Measurements from ENCODE around the genes PLEKHH2 and ABCG5.

- RRBS, result no CpG with 5 or more reads among the region's 2 CpGs
Observed at GRCh38 chr2:43219192-43219358, 7.3 kb downstream of the ZFP36L2 start.

GRCh38 chr2:43223422-43224599, 2.6 kb downstream of the ZFP36L2 start:
- RRBS, result 1% methylated on average over 7 of the region's 56 CpGs

GRCh38 chr2:43225407-43225823, 991 bp downstream of the ZFP36L2 start:
- RRBS, result 1% methylated on average over 22 of the region's 44 CpGs

DNA sequence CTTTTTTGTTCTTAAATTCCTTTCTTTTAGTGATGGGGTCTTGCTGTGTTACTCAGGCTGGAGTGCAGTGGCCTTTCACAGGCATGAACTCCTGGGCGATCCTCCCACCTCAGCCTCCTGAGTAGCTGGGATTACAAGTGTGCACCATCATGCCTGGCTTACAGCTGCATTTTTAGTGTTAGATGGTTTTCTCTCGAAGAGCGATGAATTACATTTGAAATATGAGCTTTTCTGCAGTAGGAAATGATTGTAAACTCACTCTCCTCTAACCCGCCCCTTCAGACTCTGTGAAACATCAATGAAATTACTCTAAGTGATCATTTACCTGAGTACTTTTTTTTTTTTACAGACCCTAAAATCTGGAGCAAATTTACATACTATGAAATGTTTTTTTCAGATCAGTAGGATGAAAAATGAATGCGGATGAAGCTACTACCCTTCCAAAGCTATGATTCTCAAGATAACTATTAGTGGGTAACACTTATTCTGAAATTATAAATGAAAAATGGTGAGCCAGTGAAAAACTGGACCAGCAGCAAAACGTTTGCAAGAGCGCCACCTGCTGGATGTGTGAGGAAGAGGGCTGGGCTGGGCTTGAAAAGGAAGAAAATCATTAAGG, 2.9 kb upstream of the ZFP36L2 start:
- RRBS, result no CpG with 5 or more reads among the region's 7 CpGs

DNA sequence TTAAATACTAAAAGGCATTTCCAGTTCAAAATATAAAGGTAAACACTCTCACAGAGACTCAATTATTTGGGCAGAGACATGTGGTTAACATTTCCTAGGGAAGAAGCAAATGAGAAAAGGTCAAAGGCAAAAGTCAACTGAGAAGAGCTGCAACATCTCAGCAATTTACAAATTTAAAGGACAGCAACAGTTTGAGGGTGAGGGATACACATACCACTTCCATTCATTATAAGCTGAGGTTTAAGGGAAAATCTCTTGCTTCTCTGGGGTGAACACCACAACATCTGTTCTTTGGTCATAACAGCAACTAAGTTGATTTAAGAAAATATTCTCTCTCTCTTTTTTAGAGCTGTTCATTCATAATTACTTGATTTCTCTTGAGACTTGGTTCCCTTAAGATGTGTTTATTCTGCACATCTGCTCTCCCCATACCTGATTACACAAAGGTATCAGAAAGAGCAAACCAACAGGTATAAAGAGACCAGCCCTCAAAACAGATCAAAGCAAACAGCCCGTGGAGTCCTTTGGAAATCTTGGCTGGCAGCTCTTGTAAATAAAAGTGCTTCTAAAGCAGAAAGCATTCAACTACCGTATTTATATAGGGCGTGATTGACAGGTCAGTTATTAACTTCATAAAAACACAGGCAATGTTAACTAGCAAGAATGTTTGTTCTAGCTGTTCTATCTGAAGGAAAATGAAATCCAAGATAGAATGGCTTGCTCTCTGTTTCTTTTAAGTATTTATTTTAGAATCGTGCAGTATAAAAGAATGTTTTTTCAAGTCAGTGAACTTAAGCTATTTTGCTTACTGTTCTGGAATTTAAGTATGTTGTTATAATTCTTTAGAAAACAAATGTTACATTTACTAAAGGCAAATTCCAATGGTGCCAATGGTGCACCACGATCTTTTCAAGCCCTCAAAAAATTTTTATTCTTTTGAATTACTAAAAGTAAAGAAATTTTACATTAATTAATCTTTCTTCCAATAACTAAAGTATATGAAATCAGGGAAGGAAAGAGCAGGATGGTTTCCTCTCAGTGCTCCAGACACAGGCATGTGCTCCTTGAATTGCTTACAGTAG, 132.7 kb downstream of the THADA start:
- RRBS, result no CpG with 5 or more reads among the region's 5 CpGs

- RRBS, result no CpG with 5 or more reads among the region's 3 CpGs
Observed at GRCh38 chr2:43539971-43540606, 55.7 kb downstream of the THADA start.

- RRBS, result 1% methylated on average over 20 of the region's 85 CpGs
Observed at GRCh38 chr2:43636937-43637980, at the start of gene PLEKHH2. PLEKHH2 (plus strand) TSS chr2:43637260.

DNA sequence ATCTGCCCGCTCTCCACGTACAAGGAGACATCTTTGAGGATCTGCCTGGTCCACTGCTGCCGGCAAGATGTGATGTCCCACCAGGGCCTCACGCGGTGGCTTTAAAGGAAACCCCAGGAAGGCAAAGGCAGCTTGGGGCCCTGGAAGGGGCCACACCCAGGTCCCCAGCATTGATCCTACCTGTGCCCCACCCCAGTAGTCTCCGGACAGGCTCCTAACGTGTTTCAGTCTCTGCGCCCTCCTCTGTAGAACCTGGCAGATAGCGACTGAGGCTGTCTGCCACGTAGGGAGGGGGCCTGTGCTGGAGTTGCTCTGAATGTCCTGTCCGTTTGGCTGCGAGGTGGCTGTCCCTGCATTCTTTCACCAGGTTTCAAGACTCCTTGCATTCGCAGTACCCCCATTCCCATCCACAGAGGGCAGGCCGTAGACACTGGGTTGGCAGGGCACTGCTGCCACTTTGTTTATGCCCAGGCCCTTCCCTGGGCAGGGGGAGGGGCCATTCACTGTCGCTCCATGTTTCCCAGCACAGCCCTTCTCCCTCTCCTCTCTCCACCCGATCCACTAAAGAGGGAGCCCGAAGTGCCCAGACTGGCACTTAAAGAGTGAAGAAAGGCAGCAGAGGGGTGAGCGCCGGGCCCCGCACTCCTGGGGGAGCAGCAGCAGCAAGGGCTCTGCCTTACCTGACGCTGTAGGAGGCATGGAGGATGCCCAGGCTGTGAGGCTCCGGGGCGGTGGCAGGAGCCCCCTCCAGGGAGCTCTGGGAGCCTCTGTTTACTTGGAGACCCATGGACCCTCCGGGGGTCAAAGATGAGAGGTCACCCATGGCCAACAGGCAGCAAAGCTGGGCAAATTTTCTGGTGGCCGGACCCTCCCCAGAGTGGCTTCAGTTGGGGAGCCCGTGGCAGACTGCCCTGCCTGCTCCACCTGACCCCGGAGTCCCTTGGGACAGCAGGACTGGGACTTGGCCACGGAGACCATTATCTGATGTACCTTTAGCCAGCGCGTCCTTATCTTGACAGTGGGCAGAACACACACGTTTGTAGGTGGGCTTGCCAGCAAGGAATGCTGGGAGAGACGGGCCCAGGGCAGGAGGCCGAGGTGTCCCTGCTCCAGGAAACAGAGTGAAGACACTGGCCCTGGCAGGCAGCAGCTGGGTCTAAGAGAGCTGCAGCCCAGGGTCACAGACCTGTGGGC, at the start of gene ABCG5:
Gene ABCG5 (minus strand): TSS at position 983 of the 1,194 bp plus-strand sequence.
- RRBS, result 23% methylated on average over 6 of the region's 33 CpGs

DNA sequence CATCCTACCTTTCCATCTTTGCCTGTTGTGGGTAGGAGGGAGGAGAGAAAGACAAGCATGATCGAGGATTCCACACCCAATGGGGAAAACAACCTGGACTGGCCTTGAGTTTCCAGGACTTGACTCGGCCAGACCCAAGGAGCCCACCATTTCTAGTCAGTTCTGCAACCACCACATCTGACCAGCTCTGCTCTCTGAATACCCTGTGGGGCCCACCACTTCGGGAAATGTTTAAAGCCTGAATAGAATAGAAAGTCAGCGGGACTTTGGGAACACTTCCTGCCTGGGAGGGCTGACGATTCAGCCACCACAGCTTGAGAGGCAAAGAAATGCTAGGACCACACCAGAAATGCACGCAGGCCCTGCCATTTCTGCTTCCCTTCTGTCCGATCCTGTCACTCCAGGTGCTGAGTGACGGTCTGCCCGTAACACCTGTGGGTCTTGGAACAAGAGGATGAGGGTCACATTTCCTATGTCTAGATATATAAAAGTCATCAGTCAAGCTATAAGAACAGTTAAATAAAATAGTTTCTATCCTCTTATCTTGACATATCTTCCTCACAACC, 1.4 kb downstream of the ABCG8 start:
- RRBS, result no CpG with 5 or more reads among the region's 9 CpGs

GRCh38 chr2:43905398-43906090, 66.8 kb downstream of the ABCG8 start:
- RRBS, result no CpG with 5 or more reads among the region's 15 CpGs

DNA sequence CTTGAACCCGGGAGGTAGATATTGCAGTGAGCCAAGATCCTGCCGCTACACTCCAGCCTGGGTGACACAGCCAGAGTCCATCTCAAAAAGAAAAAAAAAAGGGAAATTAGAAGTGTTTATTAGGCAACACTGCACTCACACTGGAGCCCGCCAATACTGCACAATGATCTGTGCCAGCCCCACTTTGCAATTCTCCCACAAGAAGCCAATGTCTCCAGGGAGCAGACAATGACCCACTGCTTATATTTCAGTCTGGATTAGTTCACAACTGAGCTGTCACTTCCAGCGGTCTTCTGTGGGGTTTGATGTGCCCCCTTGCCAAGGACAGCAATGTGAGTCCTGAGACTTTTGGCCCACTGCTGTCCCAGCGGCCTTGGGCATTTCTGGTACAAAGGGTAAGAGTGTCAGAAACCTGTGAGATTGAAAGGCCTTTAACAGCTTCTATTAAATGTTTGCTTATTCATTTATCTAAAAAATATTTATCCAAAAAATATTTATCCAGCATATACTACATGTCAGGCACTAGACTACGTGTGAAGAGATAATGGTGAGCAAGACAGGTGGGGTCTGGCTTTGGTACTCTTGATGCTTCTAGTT, 85.6 kb upstream of the PPM1B start:
- RRBS, result no CpG with 5 or more reads among the region's 6 CpGs

GRCh38 chr2:44167665-44168627, 729 bp upstream of the PPM1B start:
- RRBS, result under 1% methylated on average over 14 of the region's 56 CpGs

DNA sequence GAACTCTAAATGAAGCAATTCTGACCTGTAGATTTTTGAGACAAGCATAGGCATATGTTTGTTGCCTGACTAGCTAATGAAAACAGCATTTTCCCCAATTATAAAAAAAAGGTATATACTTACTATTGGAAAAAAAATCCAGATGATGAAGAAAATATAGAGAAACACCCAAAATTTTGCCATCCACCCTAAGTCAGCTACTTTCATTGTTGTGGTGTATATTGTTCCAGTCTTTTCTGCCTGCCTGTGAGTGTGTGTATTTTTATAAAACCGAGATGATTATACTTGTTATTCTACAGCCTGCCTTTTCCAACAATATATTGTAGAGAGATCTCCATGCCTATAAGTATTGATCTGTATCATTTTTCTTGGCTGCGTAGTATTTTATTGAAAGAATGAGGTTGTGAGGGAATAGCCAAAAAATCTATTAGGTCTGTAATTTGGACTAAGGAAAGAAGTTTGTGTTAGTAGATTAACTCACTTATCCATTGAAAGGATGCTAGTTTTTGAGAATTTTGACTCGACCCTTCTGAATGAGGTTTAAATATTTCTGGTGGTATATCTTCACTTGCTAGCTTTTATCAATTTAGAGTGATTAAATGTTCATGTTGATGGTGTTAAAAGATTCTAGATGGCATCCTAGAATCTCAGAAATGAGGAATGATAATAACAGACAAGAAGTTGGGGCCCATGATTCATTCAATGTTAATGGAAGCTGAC, 34.9 kb downstream of the PPM1B start:
- RRBS, result no CpG with 5 or more reads among the region's 3 CpGs

GRCh38 chr2:44215565-44215965, 46.9 kb downstream of the PPM1B start:
- RRBS, result no CpG with 5 or more reads among the region's 1 CpG

DNA sequence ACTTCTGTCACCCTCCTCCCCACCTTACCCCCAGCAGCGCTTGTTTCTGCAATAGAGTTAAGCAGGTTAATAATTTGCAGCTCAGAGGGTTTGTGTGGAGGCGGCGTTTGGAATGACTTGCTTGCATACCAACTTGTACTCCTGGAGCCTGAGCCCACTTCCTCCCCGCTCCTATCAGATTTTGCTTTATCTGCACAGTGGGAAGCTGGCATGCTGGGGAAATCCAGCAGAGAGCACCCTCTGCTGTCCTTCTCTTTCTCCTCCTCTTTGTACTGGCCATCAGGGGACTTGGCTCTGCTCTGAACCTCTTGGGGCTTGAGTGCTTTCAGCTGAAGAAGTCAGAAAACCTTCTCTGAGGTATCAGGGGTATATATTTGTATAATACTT, 16.3 kb downstream of the SLC3A1 start:
- RRBS, result no CpG with 5 or more reads among the region's 4 CpGs

DNA sequence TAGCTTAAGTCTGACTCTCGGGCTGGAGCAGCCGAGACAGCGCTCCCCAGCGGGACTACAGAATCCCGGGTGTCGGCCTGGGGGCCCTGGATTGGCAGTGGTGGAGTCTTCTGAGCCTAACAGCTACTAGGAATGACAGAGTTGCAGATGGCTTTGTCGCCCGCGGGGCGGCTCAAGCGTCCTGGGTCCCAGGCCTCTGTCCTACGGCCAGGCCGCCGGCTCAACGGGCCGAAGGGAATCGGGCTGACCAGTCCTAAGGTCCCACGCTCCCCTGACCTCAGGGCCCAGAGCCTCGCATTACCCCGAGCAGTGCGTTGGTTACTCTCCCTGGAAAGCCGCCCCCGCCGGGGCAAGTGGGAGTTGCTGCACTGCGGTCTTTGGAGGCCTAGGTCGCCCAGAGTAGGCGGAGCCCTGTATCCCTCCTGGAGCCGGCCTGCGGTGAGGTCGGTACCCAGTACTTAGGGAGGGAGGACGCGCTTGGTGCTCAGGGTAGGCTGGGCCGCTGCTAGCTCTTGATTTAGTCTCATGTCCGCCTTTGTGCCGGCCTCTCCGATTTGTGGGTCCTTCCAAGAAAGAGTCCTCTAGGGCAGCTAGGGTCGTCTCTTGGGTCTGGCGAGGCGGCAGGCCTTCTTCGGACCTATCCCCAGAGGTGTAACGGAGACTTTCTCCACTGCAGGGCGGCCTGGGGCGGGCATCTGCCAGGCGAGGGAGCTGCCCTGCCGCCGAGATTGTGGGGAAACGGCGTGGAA, 8.7 kb downstream of the SIX2 start:
- RRBS, result 15% methylated on average over 8 of the region's 48 CpGs

DNA sequence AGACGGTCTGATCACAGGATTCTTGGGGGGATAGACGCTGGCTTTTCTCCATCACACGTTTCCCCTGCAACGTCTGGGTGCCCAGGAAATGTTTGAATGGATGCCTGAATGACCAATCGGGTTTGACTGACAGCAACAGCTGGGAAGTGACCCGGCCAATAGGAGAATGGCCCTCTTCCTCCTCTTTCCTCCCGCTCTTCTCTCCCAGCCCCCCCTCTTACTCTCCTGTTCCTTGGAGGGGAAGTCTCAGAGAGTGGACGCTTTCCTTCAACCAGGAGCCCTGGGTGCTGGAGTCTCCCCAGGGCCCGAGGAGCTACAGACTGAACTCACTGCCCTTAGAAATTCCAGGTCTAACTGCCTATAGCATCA, 5.2 kb upstream of the SIX2 start:
- RRBS, result no CpG with 5 or more reads among the region's 9 CpGs

GRCh38 chr2:45459015-45459488, 152.0 kb downstream of the SRBD1 start:
- RRBS, result no CpG with 5 or more reads among the region's 3 CpGs

DNA sequence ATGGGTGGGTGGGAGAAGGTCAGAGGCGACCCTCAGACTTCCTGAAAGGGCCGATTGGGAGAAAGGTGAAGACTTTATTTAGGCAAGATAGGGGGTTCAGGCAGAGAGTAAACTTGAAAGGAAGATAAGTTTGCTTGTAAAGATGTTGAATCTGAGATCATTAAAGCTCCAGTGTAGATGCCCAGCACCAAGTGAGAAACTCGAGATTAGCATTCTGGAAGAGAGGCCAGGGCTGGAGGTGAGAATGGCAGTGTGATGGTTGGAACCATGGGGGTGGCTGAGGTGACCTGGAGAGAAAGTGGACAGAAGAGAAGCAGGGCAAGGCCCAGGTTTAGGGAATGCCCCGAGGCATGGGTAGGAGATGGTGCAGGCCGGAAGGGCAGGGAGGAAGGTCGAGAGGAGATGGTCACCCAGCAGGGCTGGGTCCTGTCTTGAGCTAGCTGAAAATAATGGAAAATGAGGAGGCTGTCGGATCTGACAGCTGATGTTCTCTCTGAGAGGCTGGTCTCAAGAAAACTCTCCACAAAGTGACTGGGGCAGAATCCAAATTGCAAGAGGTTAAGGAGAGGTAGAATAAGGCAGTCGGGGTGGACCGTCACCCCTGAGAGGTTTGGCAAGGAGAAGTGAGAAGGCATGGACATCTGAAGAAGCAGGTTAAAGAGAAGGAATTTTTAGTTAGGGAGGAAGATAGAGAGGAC, 41.8 kb downstream of the PRKCE start:
- RRBS, result no CpG with 5 or more reads among the region's 9 CpGs

- RRBS, result no CpG with 5 or more reads among the region's 5 CpGs
Observed at GRCh38 chr2:45765956-45766298, 114.5 kb downstream of the PRKCE start.

Data from GM12892 (cell line).